Jurkat, Clone E6-1 (cell line): ENCODE measurements around a stretch of chr9.

GRCh38 chr9:133004024-133004343 is 25.5 kb downstream of the GFI1B start:
- RRBS: no CpG with 5 or more reads among the region's 9 CpGs

DNA sequence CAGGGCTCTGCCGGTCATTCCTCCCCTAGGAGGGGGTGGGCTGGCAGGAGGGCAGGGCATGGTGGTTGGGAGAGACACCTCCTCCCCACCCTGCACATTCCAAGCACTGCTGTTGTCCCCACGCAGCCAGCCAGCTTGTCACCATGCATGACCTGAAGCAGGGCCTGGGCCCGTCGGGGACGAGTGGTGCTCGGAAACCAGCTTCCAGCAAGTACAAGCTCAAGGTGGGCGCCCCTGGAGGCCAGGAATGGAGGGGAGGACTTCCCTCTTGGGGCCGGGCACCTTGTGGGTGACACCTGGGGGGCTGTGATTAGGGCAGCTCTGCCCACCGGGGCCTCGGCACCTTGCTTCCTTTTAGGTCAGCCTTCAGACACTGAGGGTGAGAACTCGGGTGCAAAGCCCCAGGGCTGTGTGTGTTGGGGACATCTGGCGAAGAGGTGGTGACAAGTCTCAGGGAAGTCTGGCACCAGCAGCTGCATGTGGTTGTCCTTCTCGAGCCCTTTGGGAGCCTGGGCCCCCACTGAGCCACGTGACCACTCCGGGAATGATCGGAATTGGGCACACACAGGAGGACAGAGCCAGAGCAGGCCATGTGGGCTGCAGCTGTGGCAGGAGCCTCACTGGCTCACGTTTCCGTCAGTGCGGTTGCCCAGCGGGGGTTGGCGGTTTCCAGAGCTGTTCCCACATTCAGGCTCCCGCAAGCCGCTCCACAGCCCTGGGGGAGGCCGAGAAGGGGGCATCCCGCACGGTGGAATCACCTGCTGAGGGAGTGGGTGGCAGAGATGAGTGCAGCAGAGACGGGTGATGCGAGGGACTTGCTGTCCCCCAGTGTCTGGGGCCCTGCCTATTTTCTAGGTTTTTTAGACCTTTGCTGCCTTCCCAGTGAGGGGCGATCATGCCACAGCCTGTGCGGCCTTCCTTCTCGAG is 6.9 kb upstream of the CEL start:
- RRBS: 86% methylated on average over 2 of the region's 31 CpGs

DNA sequence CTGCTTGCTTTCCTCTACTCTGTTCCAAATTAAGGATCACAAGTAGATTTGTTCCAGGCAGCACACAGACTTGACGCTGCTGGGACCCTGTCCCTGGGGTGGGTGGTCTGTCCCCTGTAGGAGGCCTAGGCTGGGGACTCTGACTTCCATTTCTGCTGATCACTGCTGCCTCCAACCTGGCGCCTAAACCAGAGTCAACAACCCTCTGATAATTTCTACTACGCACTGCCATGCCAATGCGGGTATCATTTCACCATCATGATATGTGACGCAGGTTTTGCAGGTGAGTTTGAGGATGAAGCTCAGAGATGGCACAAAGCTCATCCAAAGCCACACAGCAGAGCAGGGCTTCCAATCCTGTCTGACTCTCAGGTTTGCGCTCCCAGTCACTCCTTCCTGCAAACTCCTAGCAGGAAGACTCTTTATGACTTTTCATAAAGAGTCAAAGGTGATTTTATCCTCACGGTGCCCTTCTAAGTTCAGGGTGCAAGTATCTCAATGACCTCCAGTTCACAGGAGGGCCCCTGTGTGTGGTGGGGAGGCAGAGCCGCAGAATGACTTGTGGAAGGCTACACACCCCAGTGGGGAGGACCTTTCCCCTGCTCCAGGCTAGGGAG is 13.6 kb upstream of the RALGDS start:
- RRBS: no CpG with 5 or more reads among the region's 8 CpGs

DNA sequence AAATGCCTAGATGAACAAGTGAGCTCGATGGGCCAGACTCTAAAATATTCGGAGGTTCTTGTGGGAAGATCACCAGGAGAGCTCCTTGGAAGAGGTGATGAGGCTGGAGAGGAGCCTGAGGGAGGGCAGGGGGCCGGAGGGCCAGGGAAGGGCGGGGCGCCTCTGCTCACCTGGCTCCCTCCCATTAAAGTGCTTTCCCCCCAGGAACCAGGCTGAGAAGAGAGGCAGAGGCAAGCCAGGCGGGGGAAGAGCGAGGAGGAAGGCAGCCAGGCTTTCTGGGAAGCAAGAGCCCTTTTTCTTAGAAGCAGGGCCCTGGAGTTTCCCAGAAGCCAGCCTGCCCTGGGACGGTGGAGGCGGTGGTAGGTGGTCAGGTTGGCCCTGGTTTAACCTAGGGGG is 16.3 kb upstream of the RALGDS start:
- RRBS: no CpG with 5 or more reads among the region's 9 CpGs

- RRBS: no CpG with 5 or more reads among the region's 11 CpGs
Observed at GRCh38 chr9:133148451-133148706, 15.3 kb downstream of the GBGT1 start.

DNA sequence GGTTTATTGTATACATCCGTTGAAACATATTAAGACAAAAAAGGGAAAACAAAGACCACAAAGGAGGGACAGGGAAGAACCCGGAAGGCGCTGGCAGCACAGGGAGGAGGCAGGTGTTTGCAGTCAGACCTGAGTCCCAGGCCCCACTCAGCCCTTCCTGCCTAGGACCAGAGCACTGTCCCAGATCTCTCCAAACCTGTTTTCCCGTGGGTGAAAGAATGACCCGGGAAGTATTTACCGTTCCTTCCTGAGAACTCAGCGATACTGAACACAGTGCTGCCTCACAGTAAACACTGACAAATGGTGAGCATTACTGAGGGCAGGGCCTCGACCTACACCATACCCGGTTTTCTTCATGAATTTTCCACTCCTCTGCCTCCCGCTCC is 62.2 kb downstream of the SURF6 start:
- RRBS: 100% methylated on average over 1 of the region's 10 CpGs

DNA sequence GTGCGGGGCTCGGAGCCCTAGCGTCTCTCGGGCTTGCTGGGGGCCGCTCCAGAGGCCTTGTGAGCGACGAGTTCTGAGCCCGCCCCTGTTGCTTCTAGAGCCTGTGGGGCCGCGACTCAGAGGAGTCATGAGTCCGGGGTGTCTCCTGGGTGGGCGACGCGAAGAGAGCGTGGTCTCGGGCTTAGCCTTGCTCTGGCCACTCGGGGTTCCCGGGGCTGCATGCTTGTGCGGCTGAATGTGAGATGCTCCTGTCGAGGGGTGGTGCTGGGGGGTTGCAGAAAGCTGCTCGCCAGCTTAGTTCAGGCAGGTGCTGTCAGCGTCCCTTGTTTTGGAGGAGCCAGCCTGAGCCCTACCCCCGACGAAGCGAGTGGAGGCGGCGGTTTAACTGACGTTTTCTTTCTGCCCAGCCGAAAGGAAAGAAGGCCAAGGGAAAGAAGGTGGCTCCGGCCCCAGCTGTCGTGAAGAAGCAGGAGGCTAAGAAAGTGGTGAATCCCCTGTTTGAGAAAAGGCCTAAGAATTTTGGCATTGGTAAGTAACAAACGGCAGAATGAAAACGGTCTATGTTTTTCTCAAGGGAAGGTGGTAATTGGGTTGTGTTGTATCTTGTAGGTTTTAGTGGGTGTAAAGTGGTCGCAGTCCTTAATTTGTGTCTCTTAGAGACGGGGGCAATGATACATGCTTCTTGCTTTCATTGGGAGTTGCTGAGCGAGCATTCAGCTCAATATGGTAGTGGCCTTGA is 666 bp downstream of the RPL7A start:
- RRBS: 1% methylated on average over 8 of the region's 36 CpGs

GRCh38 chr9:133372863-133373387 is 2.9 kb downstream of the SURF4 start:
- RRBS: no CpG with 5 or more reads among the region's 12 CpGs

DNA sequence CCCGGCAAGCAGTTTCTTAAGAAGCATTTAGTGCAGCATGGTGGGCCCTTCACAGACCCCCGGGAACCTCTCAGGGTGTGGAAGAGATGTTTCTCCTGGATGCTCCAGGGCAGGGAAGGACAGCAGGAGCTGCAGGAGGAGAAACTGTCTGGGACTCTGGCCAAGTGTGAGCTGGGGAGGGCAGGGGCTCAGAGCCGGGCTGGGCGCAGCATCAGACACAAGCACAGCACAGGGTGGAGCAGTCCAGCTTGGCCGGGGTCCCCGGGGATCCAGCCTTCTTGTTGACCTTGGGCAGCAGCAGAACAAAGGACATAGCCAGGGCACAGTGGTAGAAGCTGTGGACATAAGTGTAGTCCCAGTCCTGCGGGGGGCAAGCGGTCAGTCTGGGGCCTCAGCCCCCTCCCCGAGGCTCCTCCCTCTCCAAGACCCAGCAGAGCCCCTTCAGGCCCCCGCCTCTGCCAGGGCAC is 10.3 kb downstream of the MYMK start:
- RRBS: 41% methylated on average over 3 of the region's 10 CpGs

GRCh38 chr9:133527420-133528166 is 2.8 kb upstream of the MYMK start:
- RRBS: 33% methylated on average over 1 of the region's 25 CpGs

DNA sequence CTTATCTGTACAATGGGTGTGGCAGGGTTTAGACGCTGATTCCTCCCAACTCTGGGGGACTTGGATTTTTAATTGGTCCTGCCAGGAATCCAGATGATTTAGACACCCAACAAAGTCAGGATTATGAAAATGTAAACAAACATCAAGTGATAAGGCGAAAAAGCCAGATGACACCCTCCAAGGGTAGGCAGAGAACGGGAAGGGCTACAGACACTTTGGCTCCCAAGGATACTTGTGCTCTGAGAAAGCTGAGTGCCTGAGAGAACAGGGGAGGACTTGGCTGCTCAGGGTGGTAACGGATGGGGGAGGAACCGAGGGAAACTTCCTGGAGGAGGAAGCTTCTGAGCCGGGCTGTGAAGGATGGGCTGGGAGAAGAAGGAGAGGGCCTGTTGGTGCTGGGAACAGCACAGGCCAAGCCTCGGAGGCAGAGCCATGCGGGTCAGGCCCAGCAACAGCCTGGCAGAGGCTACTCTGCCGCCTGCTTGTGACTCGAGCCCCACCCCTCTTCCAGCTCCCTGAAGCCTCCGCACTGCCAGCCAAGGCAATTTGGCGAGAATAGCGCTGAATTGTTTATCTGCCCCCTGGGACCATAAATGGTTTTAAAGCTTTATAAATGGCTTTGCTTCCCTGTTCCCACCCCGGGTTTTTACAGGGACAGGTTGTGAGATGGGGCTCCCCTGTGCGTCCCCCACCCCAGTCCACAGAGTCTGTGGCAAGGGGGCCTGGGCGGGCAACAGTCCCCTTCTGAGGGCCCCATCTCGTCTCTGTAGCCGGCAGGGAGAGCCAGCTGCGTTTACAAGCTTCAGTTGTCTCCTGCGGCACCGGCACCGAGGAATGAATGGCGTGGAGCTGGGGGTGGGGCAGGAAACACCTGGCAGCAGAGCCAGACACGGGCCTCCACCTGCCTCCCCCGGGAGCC is 24.6 kb downstream of the FAM163B start:
- RRBS: 3% methylated on average over 8 of the region's 25 CpGs

- RRBS: 3% methylated on average over 5 of the region's 60 CpGs
Observed at GRCh38 chr9:133702293-133703449, 35.5 kb downstream of the SARDH start.

DNA sequence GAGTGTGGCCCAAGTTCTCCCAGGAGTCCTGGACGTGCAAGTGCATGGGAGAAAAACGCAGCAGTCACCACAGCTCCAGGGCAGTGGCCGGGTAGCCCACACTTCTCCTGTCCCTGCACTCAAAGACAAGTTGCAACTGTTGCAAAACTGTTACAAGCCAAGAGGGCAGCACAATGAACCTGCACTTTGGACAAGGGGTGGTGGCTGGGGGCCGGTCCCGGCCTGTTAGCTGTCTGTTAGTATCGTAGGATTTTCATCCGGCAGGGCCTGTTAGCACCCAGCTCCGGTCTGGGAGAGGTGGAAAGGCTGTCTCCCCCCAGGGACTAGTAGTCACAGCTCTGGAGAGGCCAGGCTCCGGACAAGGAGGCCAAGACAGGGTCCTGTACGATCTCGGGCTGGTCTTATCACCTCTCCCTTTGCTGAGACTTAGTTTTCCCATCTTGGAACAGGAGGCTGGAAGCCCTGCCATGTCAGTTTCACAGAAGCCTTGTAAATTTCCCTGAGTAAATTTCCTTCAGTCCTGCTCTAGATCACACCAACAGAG is 1.7 kb upstream of the SARDH start:
- RRBS: 15% methylated on average over 2 of the region's 11 CpGs

DNA sequence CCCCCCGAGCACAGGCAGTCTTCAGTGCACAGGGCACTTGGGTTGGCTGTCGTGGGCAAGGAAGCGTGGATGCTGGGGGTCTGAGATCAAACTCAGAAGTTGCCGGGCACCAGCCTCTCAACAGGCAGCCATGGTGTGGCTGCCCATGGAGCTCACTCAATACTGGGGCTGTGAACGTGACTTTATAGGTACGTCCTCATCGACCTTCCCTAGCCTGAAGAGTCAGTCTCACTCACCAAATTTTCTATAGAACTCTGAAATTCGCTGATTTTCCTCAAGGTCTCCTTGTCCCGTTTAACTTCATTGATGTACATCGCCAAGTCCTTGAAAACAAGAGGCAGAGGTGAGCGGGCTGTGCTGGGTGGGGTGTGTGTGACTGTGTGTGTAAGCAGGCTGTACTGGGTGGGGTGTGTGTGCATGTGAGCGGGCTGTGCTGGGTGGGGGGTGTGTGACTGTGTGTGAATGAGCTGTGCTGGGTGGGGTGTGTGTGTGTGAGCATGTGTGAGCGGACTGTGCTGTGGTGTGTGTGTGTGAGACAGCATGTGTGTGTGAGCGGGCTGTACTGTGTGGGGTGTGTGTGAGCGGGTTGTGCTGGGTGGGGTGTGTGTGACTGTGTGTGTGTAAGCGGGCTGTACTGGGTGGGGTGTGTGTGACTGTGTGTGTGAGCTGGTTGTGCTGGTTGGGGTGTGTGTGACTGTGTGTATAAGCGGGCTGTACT is 53.6 kb upstream of the SARDH start:
- RRBS: no CpG with 5 or more reads among the region's 17 CpGs

- RRBS: 93% methylated on average over 6 of the region's 33 CpGs
Observed at GRCh38 chr9:133855504-133856535, 117.7 kb upstream of the SARDH start.

DNA sequence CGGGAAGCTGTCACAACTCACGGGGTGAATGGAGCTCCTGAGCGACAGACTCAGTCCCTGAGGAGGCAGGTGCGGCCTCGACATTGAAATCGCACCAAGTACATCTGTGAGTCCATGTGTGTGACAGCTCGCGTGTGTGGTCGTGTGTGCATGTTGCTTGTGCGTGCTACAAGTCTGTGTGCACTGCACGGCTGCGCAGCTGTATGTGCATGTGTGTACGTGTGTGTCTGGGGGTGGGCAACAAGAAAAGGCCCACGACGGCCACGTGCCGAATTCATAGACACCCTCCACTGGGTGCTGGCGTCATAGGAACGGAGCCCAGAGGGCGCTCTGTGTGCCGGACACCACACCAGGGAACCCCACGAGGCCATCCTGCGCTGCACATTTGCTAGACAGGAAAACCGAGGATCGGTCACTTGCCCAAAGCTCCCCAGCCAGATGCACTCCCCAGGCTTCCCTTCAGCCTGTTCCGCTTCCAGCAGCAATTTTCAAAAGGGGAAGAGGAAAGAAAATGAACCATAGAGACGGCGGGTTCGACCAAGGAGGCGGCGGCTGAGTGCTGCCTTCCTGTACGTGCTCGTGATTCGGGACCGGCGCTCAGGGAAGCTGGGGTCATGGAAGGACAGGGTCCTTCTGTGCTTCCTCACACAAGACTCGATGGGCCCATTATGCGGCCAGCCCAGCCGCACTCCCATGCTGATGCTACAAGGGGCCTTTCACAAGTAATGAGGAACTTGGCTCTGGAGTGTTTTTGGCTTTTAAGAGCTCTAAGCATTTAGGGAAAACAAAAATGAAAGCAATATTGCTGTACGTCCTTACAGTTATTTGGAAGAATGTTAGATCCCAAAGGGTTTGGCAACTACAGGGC is 124.5 kb upstream of the SARDH start:
- RRBS: no CpG with 5 or more reads among the region's 40 CpGs

DNA sequence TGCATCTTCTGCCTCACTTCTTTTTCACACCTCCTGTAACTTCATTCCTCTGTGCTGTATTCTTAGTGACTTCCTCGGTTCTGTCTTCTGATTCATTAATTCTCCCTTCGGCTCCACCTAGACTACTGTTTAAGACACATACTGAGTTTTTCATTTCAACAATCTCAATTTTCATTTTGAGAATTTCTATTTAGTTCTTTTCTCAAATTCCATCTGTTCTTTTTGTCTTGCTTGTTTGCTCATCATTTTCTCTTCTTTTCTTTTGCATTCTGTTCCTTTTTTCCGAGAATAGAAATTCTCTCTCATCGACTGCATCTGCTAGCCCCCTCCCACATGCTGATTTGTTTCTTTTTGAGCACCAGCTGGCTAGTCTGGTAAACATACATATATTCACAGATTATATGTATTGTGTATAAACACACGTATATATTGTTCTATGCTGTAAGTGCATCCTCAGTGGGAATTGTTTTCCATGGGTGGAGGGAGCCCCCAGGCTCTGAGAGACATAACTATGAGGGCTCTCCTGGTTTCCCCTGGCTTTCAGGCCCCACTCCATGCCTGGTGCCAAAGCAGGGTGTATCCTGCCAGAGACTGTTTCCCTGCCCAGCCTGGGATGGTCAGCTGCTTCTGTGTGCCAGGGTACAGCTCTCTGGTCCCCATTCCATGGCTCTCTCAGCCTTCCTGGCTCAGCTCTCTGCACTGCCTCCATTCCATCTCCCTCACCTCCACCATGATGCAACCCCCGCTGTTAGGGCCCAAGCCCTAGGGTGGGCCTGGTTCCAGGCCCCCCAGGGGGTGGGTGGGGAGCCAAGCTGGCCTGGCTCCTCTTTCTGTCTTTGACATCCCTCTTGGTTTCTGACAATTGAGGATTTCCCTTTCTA is 126.5 kb downstream of the VAV2 start:
- RRBS: no CpG with 5 or more reads among the region's 6 CpGs

DNA sequence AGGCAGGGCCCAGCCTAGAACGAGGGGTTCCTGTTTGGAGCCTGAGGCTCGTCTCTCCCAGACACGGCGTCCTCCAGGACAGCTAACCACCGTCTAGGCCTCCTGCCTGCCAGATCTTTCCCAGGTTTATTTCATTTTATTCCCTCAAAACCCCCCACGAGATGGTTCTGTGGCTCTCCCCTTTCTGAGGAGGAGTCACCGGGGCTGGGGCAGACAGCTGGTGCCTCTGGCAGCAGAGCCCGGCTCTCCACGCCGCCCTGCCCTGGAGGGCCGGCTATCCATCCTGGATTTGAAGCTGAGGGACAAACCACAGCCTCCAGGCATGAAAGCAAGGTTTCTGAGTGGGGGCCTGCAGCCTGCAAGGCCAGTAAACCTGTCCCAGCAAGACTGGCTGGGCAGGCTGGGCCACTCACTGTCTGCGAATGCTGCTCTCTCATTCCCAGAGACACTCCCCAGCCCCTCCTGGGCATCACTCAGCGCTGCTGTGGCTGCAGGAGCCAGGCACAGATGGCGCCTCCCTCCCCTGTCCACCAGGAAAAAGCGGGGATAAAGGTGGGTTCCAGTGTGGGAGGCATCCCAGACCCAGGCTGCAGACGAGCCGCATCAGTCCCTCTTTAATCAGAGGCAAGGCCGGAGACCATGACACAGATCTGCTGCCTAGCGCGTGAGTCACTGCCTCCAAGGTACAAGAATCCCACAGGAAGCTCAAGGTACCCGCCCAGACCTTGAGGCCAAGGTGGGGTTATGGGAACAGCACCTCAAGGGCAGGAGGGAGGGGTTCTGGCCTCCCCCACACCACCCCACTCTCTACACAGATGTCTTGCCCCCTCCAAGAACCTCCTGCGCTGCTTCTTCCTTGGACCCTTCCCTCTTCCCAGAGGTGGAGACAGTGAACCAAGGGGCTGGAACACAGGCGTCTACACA is 118.0 kb downstream of the VAV2 start:
- RRBS: 95% methylated on average over 2 of the region's 23 CpGs

- RRBS: no CpG with 5 or more reads among the region's 19 CpGs
Observed at GRCh38 chr9:133884932-133885763, 107.0 kb downstream of the VAV2 start.

DNA sequence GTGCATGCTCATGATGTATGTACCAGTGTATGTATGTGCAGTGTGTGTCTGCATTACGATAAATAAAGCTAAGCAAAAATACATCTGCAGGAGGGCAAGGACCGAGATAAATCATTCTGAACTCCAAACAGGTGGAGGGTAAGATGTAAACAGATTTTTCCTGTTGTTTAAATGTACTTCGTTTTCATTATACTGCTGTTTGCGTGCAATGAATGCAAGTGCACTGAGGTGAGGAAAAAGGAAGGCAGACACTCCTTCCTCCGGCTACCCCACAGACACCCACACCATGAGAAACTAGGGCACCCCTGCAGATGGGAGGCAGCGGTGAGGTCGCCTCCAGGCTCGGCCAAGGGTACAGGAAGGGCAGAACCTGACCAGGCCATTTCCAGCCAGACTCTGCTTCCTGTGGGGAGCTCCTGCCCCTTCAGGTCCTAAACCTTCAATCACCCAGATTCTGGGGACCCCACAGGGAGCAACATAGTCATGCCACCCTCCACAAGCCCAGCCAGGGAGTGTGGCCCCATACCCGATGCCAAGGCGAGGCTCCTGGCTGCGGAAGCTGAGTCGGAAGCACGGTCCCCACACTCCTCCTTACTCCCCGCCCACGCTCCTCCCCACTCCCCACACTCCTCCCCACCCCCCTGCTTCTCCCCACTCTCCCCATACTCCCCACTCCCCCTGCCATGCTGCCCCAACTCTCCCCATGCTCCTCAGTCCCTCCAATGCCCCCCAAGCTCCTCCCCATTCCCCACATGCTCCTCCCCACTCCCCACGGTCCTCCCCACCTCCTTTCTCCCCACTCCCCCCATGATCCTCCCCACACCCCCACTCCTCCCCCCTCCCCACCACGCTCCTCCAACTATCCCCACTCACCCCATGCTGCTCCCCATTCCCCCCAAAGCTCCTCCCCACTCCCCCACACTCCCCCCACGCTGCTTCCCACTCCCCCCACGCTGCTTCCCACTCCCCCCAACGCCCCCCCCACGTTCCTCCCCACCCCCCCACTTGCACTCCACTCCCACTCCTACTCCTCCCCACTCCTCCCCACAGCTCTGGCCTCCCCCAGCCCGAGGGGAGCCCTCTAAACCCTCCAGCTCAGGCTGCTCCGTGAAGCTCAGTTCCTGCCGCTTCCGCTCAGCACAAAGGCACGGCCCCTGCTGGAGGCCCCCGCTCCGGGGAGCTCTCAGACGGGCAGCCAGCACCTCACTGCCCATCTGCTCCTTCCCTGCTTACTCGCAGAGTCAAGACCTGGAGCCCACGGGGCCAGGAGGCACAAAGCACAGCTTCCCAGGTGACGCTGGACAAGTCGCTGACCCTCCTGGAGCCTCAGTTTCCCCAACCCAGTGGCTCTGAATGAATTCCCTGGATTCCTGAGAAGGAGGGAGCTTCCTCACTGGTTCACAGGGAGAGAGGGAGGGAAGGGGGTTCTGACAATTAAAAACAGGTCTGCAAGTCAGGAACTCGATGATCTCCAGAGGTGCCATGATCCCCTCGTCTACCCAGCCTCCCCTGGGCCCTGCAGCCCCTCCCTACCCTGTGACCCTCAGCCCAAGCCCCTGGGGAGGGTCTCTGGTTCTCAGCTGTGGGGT is 36.7 kb downstream of the VAV2 start:
- RRBS: no CpG with 5 or more reads among the region's 35 CpGs